Measurements from ENCODE around the gene RNF126.

- RRBS = no CpG with 5 or more reads among the region's 15 CpGs
These were observed 7.5 kb downstream of the THEG start for GRCh38 chr19:368239-368770.

DNA sequence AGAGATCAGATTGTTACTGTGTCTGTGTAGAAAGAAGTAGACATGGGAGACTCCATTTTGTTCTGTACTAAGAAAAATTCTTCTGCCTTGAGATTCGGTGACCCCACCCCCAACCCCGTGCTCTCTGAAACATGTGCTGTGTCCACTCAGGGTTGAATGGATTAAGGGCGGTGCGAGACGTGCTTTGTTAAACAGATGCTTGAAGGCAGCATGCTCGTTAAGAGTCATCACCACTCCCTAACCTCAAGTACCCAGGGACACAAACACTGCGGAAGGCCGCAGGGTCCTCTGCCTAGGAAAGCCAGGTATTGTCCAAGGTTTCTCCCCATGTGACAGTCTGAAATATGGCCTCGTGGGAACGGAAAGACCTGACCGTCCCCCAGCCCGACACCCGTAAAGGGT is 10.9 kb upstream of the THEG start:
- RRBS = no CpG with 5 or more reads among the region's 13 CpGs

- RRBS = 28% methylated on average over 12 of the region's 40 CpGs
These were observed 13.2 kb upstream of the C2CD4C start for GRCh38 chr19:422045-422676.

GRCh38 chr19:506440-507343 is 605 bp upstream of the TPGS1 start:
- RRBS = 7% methylated on average over 11 of the region's 48 CpGs

GRCh38 chr19:508078-508565 is 825 bp downstream of the TPGS1 start:
- RRBS = no CpG with 5 or more reads among the region's 22 CpGs

DNA sequence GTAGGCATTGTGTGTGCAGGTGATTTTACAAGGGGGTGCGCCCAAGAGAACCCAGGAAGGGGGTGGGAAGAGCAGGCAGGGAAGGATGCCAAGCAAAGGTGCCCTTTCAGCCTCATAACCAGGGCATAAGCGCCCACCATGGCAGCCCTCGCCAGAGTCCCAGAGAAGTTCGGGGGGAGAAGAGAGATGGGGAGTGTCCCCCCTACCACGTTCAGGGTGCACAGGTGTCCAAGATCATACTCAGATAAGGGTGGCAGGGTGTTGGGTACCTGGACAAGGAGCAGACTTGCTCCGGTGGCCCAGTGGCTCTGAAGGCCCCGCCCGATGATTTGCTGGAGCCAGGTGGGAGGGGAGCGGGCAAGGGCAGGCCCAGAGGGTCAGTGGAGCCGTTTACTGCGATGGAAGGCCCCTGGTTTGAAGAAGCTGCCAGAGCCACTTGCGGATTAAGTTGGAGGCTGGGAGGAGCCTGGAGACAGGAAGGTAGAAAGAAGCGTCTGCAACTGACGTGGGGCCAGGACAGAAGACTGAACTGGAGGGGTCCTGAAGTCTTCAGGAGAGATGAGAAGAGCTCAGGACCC is 1.4 kb downstream of the TPGS1 start:
- RRBS = no CpG with 5 or more reads among the region's 14 CpGs

DNA sequence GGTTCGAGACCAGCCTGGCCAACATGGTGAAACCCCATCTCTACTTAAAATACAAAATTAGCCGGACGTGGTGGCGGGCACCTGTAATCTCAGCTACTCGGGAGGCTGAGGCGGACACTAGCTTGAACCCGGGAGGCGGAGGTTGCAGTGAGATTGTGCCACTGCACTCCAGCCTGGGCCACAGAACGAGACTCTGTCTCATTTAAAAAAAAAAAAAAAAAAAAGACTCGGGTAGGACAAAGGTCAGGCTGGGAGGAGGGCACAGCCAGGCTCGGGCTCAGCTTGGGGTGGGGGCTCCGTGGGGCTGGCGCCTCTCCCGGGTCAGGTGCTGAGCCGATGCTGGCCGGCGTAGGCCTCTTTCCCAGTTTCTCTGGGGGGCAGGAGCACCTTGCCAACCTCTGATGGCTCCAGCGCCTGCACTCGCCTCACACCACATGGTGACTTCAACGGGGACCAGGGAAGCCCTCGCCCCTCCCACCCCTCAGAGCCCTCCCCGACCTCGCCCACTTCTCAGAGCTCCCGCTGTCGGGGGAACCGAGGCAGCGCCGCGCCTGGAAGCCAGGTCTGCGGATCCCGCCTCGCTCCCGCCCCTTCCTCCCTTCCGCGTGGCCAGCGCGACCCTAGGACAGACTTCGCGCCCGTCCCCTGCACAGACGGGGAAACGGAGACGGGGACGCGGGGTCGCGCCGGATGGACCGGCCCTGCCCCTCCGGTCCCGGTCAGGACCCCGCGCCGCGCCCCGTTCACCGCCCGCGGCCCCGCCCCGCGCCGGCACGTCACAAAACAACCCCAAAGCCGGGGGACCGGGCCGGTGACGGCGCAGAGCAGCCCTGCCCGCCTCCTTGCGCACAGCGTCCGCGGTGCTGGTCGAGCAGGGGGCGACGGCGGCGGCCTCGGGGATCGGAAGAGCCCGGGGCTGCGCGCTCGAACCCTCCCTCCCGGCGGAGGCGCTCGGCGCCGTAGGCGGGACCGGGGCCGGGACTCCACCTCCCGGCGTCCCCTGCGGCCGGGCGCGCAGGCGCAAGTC is 626 bp upstream of the CDC34 start:
- RRBS = 3% methylated on average over 28 of the region's 101 CpGs

DNA sequence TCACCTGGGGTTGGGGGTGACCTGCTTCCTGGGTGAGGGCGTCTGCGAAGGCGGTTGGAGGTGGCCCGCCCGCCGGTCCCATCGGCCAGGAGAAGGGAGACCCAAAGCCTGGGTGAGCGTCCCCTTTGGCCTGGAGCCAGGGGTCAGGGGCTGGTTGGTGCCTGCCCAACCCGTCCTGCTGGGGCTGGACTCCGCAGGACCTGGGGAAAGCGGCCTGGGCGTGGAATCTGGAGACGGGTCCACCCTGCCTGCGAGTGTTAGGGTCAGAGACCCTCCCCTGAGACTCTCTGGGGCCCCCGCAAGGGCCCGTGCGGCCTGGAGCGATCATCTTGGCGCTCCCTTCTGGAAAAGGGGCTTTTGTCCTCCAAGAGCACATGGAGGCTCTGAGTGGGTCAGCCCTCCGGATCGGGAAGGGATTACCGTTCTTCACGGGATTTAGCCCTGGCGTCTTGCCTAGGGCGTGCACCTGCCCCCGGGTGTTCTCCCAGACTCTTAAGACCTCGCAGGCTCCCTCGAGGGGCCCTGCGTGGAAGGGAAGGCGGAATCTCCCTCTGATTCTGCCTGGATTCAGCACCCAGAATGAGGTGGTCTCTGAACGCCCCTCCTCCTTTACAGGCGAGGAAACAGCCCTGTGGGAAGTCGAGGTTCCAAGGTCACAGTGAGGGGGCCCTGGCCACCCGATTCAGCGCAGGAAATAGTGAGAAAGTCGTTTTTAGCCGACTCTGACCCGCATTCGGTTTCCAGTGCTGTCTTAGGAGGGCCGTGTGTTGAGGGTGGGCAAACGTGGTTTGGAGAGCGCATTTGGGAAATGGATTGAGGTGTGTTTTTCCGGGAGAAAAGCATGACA is 878 bp downstream of the BSG start:
- RRBS = 9% methylated on average over 14 of the region's 43 CpGs

GRCh38 chr19:610570-611736 is 21.3 kb downstream of the HCN2 start:
- RRBS = 18% methylated on average over 20 of the region's 55 CpGs

GRCh38 chr19:663018-664103 is at the start of gene RNF126:
Gene RNF126 (minus strand): TSS chr19:663214.
- RRBS = 1% methylated on average over 50 of the region's 107 CpGs

DNA sequence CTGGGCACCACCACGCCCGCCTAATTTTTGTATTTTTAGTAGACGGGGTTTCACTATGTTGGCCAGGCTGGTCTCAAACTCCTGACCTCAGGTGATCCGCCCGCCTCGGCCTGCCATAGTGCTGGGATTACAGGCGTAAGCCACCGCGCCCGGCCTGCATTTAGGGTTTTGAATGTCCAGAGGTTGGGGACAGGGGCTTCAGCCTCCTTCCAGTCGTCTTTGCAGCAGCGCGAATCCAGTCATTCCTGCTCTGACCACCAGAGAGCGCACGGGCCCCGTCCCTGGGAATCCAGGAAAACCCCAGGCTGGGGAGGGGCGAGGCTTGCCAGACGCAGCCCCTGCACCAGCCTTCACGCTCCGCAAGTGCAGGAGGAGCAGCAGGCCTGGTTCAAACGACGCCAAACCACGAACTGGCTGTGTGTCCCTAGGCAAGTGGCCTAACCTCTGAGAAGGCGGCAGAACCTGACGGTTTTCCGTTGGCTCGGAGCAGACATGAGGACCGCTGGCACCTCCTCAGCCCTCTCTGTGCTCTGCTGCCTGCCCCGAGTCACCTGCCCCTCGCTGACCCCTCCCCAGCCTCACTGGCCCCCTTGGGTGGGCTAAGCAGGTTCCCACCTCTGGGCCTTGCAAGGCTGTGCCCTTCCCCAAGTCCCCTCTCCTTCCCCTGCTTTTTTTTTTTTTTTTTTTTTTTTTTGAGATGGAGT is 1.9 kb upstream of the RNF126 start:
- RRBS = no CpG with 5 or more reads among the region's 30 CpGs

DNA sequence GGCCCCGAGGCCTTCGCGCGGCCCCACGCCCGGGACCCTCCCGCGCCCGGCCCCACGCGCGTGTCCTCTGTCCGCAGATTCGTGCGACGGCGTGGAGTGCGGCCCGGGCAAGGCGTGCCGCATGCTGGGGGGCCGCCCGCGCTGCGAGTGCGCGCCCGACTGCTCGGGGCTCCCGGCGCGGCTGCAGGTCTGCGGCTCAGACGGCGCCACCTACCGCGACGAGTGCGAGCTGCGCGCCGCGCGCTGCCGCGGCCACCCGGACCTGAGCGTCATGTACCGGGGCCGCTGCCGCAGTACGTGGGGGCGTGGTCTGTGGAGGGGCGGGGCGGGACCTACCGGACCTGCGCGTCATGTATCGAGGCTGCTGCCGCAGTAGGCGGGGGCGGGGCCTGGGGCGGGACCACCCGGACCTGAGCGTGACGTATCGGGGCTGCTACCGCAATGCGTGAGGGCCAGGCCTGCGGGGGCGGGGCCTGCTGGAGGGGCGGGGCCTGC is 4.1 kb downstream of the FSTL3 start:
- RRBS = 1% methylated on average over 58 of the region's 72 CpGs

DNA sequence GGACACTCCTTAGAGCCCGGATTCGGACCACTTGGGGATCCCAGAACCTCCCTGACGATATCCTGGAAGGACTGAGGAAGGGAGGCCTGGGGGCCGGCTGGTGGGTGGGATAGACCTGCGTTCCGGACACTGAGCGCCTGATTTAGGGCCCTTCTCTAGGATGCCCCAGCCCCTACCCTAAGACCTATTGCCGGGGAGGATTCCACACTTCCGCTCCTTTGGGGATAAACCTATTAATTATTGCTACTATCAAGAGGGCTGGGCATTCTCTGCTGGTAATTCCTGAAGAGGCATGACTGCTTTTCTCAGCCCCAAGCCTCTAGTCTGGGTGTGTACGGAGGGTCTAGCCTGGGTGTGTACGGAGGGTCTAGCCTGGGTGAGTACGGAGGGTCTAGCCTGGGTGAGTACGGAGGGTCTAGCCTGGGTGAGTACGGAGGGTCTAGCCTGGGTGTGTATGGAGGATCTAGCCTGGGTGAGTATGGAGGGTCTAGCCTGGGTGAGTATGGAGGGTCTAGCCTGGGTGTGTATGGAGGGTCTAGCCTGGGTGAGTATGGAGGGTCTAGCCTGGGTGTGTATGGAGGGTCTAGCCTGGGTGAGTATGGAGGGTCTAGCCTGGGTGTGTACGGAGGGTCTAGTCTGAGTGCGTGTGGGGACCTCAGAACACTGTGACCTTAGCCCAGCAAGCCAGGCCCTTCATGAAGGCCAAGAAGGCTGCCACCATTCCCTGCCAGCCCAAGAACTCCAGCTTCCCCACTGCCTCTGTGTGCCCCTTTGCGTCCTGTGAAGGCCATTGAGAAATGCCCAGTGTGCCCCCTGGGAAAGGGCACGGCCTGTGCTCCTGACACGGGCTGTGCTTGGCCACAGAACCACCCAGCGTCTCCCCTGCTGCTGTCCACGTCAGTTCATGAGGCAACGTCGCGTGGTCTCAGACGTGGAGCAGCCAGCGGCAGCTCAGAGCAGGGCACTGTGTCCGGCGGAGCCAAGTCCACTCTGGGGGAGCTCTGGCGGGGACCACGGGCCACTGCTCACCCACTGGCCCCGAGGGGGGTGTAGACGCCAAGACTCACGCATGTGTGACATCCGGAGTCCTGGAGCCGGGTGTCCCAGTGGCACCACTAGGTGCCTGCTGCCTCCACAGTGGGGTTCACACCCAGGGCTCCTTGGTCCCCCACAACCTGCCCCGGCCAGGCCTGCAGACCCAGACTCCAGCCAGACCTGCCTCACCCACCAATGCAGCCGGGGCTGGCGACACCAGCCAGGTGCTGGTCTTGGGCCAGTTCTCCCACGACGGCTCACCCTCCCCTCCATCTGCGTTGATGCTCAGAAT is 6.1 kb downstream of the FSTL3 start:
- RRBS = 93% methylated on average over 14 of the region's 41 CpGs

GRCh38 chr19:710023-710742 is 1.4 kb downstream of the PALM start:
- RRBS = 78% methylated on average over 11 of the region's 31 CpGs

DNA sequence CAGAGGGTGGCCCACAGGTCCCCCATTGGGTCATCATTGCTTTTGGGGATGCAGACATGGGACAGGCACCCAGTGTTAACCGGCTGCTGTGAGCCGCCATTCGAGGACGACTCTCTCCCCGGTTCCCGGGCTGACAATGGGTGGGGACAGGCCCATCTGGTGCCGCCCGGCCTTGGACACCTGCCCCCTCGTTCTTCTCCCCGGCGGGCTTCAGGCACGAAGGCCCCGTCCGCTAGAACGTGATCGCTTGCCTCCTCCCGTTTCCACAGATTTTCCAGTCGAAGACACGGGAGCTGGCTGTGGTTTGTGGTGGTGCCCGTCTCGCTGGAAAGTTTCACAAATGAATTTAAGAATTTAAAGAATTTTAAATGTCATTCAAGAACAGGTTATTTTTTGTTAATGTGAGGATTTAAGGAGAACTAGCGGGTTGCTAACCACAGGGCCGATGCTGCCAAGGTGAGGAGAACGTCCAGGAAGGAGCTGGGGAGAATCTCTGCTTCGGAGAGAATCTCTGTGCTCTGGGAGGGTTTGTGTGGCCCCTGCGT is 2.1 kb downstream of the PALM start:
- RRBS = 67% methylated on average over 2 of the region's 26 CpGs

DNA sequence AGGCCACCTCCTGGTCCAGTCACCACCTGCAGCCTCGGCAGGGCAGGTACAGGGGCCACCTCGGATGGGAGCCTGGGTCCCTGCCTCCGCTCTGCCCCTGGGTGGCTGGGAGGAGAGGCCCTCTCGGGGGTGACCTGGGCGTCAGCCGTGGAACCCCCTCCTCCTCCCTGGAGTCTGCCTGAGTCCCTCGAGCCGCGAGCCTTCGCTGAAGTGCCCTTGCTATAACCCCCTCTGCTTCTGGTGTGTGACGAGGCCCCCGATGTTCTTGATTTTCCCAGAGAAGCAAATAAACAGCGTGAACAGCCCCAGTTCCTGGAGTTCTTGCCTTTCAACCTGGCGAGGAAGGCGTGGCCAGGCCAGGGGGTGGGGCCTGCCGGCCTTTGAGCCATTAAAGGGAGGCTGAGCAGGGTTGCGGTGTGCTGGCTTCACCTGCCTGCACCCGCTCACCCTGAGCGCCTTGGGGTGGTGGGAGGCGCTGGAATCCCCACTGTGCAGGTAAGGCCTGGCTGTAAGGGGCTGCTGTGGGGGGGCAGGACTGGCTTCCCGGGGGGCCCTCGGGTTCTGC is 2.8 kb upstream of the MISP start:
- RRBS = no CpG with 5 or more reads among the region's 22 CpGs

DNA sequence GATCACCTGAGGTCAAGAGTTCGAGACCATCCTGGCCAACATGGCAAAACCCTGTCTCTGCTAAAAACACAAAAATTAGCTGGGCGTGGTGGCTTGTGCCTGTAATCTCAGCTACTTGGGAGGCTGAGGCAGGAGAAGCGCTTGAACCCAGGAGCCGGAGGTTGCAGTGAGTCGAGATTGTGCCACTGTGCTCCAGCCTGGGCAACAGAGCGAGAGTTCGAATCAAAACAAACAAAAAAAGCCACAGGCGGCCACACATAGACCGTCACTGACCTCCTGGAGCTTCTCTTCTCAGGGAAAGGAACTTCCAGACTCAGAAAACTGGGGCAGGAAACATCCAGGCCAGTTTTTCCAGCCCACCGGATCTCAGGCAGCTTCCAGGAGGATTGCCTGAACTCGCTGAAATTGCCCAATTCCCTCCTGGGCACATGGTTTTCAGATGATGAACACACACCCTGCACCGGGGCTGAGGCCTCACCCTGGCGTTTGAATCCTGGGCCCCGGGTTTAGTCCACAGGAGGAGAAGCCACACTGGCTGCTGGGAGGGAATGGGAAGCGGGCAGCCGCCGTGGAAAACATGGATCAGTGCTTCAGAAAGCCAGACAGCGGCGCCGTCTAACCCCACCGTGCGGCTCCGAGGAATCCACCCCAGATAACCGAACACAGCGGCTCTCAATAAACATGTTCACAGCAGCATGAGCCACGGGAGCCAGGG is 18.4 kb upstream of the PTBP1 start:
- RRBS = 12% methylated on average over 2 of the region's 26 CpGs

DNA sequence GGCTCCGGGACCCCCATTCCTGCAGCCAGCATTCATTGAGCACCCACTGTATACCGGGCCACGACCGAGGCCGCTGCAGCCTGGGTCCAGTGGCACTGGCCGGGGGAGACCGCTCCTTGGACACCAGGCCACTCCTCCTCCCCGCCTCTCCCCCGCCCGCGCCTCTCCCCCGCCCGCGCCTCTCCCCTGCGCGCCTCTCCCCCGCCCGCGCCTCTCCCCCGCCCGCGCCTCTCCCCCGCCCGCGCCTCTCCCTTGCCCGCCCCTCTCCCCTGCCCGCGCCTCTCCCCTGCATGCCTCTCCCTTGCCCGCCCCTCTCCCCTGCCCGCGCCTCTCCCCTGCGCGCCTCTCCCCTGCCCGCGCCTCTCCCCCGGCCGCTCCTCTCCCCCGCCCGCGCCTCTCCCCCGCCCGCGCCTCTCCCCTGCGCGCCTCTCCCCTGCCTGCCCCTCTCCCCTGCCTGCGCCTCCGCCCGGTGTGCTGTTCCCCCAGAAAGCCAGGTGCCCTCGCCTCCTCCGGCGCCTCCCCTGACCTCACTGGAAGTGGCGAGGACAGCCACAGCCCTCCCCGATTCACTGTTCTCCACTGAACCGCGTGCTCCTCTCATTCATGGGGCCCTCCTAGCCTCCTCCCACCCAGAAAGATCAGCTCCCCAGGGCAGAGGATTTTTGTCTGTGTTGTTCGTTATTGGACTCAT is 3.4 kb downstream of the PRTN3 start:
- RRBS = 5% methylated on average over 15 of the region's 56 CpGs

GRCh38 chr19:848515-849053 is 3.5 kb upstream of the ELANE start:
- RRBS = no CpG with 5 or more reads among the region's 10 CpGs

DNA sequence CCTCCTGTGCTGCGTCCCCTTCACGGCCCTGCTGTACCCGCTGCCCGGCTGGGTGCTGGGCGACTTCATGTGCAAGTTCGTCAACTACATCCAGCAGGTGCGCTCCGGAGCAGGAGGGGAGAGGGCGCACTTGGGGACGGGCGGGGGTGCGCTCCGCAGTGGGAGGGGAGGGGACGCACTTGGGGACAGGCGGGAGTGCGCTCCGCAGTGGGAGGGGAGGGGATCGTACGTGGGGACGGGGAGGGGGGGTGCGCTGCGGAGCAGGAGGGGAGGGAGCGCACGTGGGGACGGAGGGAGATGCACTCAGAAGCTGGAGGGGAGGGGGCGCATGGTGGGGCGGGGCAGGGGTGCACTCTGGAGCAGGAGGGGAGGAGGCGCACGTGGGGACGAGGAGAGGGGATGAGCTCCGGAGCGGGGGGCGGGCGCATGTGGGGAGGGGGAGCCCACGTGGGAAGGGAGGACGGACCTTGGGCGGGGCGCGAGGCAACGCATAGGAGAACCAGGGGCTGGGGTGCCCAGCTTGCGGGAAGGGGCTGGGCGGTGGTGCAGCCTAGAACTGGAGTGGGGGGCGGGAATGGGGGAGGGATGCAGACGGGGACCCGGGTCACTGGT is 1.5 kb downstream of the KISS1R start:
- RRBS = 24% methylated on average over 8 of the region's 45 CpGs

Measured in Ishikawa (cell line).